ENCODE measurements around a stretch of chr11.

GRCh38 chr11:8104285-8104921 is 23.4 kb downstream of the TUB start:
- RRBS: no CpG with 5 or more reads among the region's 8 CpGs

- RRBS: no CpG with 5 or more reads among the region's 5 CpGs
These were observed 5.4 kb downstream of the LMO1 start for GRCh38 chr11:8258245-8258704.

DNA sequence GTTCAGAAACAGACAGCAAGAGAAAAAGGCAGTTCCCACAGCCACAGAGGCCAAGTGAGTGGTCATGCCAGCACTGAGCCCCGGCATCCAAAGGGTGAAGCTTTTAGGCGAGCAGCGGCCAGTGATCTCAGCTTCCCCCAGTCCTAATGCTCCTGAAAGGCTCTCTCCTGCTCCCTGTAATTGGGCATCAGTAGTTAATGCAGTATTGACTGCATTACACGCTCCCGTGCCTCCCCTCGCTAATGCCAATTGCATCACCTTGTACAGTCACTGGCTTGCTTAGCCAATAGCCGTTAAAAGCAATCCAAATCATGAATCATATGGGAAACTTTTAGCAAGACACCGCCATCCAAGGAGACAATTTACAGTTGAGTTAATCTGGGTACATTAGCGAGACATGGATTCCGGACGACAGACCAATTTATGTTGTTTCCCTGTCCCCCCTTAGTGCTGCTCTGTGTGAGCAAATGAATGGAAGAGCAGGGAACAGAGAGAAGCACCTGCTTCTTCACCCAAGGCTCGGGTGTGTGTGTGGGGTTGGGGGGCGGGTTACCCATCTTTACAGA is 4.8 kb downstream of the LMO1 start:
- RRBS: no CpG with 5 or more reads among the region's 13 CpGs

GRCh38 chr11:8277729-8277934 is 14.0 kb upstream of the LMO1 start:
- RRBS: no CpG with 5 or more reads among the region's 5 CpGs

DNA sequence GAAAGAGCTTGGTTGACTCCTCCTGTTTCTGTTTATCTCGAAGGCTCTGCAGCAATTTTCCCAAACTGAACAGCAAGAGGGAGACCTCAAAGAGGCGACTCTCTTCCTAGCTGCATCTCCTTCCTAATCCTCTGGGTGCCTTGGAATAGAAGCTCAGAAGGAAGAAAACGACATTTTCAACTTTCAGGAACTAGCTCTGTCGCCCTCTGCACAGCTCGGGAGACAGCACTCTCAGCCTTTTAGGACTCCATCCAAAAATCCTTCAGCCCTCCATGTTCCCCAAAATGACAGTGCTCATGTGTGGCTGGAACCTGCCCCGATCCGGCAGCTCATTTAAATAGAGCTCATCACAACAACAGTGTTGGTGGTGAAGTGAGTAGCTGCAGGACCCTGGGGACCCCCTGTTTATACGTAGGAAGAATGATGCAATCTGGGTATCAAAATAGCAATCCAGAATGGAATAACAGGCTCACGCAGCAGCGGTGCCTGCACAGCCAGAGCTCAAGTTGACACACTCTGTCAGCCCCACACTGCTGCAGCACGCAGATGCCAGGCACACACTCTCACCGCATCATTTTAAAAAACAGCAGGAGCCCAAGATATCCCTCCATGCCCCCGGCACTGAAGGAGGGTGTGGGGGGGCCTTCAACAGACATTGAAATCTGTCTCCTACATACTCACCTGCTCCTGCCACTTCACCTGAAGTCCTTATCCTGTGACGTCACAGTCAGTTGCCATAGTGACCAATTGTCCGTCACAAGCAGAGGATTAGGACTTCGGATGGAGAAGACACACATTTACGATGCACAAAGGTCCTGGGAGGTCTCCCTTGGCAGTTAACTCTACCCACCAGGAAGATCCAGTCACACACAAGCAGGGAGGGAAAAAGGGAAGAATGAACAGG is 24.0 kb downstream of the TRIM66 start:
- RRBS: no CpG with 5 or more reads among the region's 17 CpGs

DNA sequence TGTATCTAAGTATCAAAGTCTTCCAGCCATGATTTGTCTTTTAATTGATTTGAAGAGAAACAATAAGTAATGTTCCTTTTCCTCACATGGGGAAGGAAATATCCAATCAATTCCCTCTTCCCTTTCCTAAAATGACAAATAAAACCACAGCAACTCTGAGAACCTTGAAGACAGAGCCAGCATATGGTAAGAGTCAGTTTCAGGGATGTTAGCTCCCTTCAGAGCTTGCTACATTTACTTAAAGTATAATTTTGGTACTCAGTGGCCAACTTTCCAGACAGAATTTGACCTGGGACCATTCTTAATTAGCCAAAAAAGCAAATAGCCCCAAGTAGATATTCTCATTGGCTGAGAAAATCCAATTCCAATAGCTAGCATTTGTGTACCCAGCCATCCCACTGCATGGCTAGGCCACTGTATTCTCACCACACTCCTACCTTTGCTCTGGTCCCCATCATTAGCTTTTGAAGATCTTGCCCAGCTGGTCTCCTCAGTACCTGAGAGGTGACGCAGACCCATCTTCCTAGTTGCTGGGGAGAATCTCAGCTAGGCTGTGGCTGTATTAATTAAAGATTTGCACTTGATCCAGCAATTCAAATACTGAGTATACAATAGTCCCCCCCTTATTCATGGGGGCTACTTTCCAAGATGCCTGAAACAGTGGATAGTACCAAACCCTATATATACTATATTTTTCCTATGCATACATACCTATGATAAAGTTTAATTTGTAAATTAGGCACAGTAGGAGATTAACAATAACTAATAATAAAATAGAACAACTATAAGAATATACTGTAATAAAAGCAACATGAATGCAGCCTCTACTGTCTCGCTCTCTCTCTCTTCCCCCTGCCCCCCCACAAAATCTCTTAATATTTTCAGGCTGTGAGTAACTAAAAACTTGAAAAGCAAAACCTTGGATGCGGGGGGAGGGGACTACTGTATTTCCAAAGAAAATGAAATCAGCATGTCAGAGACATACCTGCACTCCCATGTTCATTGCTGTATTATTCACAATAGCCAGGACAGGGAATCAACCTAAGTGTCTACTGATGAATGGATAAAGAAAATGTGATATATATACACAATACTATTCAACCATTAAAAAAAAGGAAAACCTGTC is 19.4 kb downstream of the TRIM66 start:
- RRBS: no CpG with 5 or more reads among the region's 3 CpGs

DNA sequence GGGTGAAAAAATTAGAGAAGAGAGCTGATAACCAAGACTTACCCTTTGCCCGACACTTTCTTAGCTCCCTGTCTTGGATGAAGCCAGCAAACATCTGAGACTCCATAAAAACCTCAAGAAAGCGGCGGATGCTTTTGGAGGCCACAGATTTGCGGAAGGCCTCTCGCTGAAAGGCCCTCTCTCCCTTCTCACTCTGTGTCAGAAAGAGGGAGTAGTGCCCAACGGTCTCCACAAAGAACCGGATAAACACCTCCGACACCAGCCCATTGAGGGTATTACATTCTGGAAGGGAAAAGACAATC is 13.7 kb downstream of the RPL27A start:
- RRBS: no CpG with 5 or more reads among the region's 8 CpGs

DNA sequence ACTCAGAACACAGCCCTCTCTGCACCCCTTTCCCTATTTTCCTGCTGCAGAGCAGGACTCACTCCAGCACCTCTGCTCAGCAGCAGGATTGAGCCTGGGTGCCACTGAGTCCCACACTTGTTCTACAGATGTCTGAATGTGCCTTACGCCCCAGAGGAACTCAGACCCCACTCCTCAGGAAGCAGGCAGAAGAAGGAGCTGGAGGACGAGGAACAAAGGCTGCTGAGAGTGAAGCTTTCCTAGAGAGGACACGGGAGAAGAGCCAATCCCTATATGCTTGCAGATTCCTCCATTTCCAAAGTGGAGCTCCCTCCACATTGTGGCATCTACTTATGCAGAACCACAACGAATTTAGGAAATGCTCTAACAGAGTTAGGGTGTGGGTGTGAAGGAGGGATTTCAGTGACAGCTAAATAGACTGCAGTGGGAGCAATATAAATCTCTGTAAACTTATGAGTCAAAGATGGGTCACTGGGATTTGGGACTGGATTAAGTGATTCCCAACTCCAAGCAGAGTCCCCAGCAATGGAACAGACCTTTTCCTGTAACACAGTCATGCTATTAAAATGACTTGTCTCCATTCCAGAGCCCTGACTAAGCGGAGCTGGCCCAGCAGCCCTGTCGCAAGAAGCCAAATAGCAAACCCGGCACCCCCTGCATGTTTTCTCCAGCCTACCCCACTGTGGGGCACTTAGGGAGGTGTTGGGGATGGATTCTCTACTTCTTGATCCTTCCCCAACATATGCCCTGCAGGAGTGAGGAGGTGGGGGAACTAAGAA is 36.5 kb downstream of the RPL27A start:
- RRBS: no CpG with 5 or more reads among the region's 7 CpGs

DNA sequence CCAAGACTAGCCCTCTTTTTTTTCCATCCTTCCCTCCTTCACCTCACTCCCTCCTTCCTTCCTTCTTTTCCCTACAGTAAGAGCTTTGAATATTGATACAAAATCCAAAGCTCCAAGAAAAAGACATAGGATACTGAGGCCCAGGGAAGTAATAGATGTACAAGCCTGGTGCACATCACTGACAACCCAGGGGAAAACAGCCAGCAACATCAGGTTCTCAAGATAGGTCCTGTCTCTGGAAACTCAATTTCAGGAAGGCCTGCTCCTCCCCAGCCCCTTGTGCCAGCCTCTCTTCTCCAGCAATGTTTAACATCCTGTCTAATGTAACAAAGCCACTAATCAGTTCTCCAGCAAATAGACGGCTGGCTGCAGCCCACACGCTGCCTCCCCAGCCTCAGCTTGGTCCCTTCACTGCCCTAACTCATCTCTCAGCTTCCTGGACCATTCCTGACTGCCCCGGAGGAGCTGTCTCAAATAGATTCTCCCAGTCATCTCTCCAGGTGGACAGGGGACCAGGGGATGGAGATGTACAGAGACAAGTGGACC is 37.7 kb downstream of the RPL27A start:
- RRBS: no CpG with 5 or more reads among the region's 3 CpGs

DNA sequence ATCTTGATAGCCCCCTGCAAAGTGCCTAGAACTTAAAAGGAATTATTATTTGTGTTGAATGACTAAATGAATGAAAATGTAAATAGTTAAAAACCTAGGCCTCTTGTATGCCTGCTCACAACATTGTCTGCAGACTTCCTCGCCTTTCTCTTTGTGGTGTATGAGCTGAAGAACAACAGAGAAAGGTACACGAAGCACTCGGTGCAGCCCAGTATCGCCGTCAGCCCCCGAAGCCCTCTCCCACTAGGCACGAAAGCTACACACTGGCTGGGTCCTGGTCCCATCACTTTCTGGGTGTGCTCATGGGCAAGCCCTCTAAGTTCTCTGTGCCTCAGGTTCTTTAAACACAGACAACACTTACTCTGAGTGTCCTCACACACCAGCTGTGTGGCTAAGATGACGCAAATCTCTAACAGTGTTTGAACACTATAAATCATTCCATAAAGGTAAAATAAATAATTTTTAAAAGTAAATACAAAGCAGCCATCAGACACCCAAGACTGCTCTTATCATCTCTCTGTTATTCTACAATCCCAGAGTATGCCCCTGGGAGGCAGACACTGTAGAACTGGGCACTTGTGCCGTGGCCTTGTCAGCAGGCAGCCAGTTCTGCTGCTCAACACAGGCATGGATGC is 56.6 kb downstream of the RPL27A start:
- RRBS: no CpG with 5 or more reads among the region's 9 CpGs

GRCh38 chr11:8768453-8769370 is 41.8 kb downstream of the DENND2B start:
- RRBS: no CpG with 5 or more reads among the region's 5 CpGs

GRCh38 chr11:8808225-8808574 is 2.3 kb downstream of the DENND2B start:
- RRBS: no CpG with 5 or more reads among the region's 4 CpGs

DNA sequence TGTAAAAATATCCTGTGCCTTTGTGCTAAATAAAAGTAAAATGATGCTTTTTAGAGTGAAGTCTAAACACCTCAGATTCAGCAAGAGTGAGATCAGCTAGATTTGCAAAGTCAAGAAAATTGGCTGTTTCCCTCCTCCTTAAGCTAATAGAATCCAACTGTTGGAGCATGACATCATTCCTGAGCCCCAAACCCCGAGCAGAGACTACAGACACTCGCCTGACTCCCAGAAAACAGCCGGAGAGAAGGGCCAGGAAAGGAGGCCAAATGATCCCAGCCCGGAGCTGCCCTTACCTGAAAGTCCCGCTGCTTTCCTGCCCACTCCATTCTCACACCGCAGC is 280 bp downstream of the DENND2B start:
- RRBS: 35% methylated on average over 4 of the region's 6 CpGs

GRCh38 chr11:8833396-8834074 is 23.1 kb upstream of the DENND2B start:
- RRBS: no CpG with 5 or more reads among the region's 4 CpGs

DNA sequence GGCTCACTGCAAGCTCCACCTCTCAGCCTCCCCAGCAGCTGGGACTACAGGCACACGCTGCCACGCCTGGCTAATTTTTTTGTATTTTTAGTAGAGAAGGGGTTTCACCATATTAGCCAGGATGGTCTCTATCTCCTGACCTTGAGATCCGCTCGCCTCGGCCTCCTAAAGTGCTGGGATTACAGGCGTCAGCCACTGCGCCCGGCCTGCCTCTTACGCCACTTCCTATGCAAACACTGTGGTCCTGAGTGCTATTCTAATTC is 47.7 kb upstream of the AKIP1 start:
- RRBS: no CpG with 5 or more reads among the region's 9 CpGs

- RRBS: no CpG with 5 or more reads among the region's 8 CpGs
These were observed 12.2 kb downstream of the DENND5A start for GRCh38 chr11:9252666-9253711.

DNA sequence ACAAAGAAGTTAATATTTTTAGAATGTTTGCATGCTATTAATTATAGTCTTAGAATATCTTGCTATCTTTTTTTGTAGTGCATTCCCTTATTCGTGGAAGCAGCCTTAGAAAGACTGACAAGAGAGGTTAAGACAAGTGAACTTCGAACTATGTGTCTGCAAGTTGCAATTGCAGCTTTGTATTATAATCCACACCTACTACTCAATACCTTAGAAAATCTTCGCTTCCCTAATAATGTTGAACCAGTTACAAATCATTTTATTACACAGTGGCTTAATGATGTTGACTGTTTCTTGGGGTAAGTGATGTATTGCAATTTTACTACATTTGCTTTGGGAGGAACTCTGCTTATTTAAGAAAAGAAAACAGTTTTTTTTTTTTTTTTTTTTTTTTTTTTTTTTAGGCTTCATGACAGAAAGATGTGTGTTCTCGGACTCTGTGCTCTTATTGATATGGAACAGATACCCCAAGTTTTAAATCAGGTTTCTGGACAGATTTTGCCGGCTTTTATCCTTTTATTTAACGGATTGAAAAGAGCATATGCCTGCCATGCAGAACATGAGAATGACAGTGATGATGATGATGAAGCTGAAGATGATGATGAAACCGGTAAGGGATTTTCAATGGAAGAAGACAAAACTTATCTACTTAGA is 23.0 kb upstream of the ZNF143 start:
- RRBS: 95% methylated on average over 3 of the region's 7 CpGs

- RRBS: no CpG with 5 or more reads among the region's 1 CpG
These were observed 6.8 kb upstream of the WEE1 start for GRCh38 chr11:9566712-9567068.

GRCh38 chr11:9692679-9693401 is 29.0 kb downstream of the SWAP70 start:
- RRBS: no CpG with 5 or more reads among the region's 3 CpGs

Measured in PFSK-1 (cell line).